Cardiac muscle cell (in vitro differentiated cells and primary cell): ENCODE measurements around a stretch of chr6.

DNA sequence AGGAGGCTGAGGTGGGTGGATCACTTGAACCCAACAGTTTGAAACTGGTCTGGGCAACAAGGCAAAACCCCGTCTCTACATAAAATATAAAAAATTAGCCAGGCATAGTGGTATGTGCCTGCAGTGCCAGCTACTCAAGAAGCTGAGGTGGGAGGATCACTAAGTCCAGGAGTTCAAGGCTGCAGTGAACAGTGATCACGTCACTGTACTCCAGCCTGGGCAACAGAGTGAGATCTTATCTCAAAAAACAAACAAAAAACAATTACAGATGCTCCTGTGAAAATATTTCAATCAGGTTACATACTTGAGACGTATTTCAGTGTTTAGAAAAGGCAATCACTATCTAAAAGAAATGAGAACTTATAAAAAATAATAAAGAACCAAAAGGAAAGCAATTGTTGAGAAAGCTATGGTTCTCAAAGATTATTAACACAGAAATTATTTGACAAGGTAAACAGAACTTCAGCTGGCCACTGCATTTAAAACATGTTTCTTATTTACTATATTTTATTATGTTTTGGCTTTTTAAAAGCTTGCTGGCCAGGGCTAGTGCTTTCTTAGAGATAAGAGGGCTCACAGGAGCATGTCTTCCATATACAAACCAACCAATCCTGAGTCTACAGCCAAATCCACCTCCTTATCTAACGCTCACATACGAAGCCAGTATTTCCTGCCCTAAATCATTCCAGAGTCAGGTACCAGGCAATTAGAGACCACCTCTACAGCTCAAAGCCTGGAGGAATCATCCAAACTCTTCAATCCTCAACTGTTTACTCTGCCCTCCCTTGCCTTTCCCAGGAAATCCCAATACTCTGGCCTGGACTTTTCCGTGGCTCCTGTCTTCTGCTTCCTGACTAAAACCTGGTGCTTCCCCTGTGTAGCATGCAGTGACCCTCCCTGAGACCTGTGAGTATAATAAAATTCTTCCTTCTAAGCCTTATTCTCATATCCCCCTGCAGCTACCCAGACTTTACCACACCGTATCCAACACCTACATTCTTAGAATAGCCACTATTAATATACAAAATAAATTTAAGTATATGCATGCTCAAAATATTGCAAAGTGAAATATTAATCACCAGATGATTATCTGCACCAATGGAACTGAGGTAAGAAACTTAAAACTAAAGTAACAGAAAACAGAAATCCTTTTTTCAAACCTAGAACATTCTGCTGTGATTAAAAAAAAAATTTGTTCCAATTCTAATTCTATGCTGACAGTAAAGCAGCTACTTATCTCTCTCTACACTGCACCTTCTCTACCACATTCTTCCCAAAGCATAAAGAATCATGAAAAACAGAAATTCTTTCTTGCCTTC, 33.3 kb downstream of the RANBP9 start:
- RAMPAGE, long total RNA: no peak
- RRBS: no CpG with 5 or more reads among the region's 7 CpGs

DNA sequence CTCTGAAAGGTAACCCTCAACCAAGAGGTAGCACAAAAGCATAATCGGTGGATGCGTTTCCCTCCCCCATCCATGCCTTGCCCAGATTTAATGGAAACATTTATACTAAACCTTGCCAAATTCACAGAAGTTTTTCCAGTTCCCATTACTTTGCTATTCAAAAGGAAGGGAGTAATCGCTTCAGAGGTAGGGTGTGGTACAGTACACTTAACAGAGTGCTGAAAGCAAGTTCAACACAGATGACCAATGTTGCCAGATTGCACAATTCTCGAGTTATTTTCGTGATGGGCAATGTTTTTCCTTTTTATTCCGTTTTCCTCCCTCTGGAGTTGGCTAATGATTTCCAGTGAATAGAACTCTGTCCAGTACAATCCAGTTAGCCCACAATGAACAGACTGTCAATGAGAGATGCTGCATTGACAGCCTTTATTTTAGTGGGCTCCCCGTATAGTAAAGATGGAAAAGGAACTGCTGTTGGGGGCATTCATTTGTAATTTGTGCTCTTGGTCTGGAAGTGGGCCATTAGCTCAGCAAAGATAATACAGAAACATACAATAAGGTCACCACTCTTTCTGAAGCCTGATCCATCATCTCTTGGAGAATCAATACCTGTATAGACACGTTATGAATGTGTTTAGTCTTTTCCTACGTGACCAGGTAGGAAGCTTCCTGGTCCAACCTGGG, 49.4 kb upstream of the RANBP9 start:
- RAMPAGE, long total RNA: no peak
- RRBS: no CpG with 5 or more reads among the region's 9 CpGs

GRCh38 chr6:13873162-13873583, 51.6 kb upstream of the RNF182 start:
- RAMPAGE, long total RNA: no peak
- RRBS: 50% methylated on average over 4 of the region's 9 CpGs

DNA sequence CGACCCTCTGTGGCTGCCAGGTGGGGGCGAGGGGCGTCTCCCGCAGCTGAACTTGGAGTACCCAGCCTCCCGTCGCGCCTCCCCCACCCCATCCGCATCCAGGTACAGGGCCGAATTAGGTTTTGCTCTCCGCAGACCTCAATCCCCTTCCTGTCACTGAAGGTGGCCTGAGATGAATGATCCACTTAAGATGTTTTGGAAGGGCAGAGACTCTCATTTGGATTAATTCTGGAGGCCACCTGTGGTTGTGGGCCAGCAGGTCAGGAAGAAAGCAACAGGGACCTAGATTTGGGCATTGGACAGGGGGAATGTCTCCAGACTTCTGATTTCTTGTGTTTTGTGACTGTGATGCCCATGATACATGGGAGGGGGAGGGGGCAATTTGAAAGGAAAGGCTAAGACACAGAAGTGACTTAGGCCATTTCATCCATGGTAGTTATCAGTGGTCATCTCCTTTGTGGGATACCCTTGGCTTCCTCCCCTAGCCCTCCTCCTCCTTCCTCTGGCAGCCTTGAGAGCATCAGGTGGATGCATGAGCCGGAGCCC, 644 bp downstream of the CD83 start:
- RAMPAGE, long total RNA: no peak
- RRBS: no CpG with 5 or more reads among the region's 11 CpGs

- RAMPAGE, long total RNA: no peak
- RRBS: no CpG with 5 or more reads among the region's 5 CpGs
These were observed 17.1 kb downstream of the CD83 start for GRCh38 chr6:14134639-14135144.

DNA sequence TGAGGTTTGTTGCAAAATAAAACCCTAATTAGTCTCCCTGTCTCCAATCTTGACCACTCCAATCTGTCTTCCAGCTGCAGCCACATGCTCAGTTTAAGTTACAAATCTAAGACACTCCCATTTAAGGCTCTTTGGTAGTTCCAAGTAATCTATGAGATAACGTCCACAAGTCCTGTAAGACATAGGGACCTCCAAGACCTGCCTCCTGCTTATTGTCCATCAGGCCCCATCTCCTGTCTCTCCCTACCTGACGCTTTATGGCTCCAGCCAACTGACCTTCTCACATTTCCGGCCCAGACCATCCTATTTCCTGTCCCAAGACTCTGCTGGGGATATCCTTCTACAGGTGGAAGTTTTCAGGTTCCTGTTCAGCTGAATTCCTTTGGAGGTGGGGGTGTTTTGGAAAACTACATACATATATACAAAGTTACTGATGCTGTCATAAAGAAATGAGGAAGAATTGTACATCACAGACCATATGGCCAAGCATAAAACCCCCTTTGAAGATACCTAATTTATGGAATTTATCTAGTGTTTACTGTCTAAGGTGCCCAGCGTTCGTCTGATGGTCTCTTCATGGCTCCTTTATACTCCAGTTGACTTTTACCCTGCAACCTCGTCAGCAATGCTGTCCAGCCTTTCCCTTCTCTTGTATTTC, 36.5 kb downstream of the CD83 start:
- RAMPAGE, long total RNA: no peak
- RRBS: no CpG with 5 or more reads among the region's 6 CpGs

GRCh38 chr6:14223008-14223387, 105.4 kb downstream of the CD83 start:
- RAMPAGE, long total RNA: no peak
- RRBS: no CpG with 5 or more reads among the region's 7 CpGs

- RAMPAGE, long total RNA: no peak
- RRBS: no CpG with 5 or more reads among the region's 9 CpGs
These were observed 181.5 kb downstream of the CD83 start for GRCh38 chr6:14299023-14299455.

DNA sequence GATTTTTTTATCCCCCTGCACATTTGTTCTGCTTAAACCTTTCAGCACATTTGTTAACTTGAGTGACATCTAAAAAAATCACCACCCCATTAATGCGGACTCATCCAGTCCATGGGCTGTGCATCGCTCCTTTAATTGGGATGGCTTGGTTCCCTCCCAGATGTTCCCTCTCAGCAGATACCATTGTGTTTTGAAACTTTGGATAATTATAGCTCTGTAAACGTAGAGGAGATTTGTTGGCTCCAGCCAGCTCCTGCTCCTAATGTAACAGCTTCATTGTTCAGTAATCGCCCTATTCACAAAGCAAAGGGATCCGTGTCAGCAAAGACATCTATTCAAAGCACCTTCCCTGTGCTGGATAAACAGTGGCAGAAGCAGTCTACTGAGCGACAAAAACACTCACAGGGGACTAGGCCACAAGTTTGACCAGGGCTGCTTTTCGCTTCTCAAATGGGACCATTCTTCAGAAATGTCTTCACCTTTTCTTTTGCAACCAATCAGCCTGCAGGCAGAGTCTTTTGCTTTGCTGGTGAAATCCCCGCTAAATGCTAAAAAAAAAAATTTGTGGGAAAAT, 323.9 kb downstream of the CD83 start:
- RAMPAGE, long total RNA: no peak
- RRBS: no CpG with 5 or more reads among the region's 8 CpGs

DNA sequence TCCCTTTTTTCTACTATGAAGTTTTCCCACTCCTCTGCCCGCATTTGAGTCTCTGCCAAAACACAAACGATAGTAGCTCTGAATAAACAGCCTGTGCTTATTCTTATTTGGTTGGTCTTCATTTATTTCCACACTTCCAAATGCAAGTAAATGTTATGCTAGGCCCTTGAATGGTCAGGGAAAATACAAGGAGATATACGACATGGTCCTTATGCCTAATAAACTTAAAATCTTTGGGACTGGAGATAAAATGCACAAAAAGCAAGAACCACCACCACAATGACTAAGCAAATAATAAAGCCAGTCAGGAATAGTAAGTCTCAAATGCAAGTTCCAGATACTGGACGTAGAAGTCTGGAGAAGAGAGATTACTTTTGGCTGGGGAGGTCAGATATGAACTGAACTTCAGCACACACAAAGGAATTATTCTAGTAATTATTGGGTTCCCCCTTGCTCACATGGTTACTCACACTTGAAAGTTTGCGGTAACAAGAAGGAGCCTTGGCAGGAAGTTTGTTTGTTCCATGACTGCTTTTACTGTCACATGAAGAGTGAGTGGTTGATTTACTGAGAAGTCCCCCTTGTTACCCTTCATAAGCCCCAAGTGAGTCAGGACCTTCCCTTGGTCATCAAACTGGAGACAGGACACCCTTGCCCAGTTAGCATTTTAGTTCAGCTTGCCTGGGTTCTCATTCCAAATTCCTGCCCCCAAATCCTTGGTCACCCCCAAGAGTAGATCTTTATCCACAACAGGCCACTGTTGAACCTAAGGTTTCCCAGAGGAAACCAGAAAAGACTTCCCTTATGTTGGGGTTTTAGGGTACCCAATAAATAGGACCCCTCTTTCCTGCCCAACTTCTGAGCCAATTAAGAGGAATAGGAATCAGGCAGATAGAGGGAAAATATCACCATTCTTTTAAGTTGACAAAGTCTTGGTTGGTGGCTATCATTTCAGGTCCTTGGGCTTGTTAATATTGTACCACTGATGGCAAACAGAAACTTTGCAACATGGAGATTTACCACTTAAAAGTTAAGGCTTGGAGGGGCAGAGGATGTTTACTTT, 511.1 kb upstream of the JARID2 start:
- RAMPAGE, long total RNA: no peak
- RRBS: no CpG with 5 or more reads among the region's 5 CpGs

DNA sequence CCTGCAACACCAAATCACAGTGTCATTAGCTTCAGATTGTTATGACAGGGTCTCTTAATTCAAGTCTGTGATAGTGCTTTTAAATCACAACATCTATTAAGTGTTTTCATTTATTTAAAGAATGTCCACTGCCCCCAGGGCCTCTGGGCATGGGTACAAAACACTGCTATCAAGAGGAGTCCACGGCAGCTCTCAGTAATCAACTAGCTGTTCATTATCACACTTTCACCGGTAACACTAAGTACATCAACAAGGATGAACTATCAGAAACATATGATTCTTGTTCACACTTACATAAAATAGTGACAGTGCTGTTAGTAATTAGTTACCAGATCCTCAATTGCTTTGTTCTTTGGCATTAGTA, 455.8 kb upstream of the JARID2 start:
- RAMPAGE, long total RNA: no peak
- RRBS: no CpG with 5 or more reads among the region's 2 CpGs

DNA sequence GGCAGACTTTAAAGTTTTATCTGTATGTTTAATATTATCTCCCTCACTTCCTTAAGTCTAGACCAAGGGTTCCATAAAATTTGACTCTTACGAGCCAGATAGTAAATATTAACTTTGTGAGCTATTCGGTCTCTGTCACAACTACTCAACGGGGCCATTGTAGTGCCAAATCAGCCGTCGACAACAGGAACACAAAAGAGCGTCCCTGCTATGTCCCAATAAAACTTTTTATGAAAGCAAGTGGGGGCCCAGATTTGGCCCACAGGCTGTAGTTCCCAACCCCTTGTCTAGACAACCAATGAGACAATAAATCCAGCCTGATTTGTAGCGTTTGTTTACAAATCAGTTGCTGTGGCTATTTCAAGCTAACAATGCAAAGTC, 356.3 kb upstream of the JARID2 start:
- RAMPAGE, long total RNA: no peak
- RRBS: no CpG with 5 or more reads among the region's 7 CpGs

GRCh38 chr6:14890198-14890513, 355.7 kb upstream of the JARID2 start:
- RAMPAGE, long total RNA: no peak
- RRBS: no CpG with 5 or more reads among the region's 7 CpGs

DNA sequence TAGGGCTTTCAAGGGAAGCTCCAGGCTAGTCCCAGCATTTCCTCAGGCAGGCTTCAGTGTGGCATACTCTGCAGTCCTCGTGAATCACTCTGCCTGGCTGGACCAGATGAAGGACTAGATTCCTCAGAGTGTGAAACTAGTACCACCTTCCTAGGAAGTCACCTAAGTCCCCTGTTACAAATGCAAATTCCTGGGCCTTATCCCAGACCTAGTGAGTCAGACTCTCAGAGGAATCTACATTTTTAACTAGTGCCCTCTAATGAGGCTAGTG, 279.7 kb upstream of the JARID2 start:
- RAMPAGE, long total RNA: no peak
- RRBS: no CpG with 5 or more reads among the region's 1 CpG

GRCh38 chr6:15243423-15243929, 2.4 kb upstream of the JARID2 start:
- RAMPAGE, long total RNA: no peak
- RRBS: no CpG with 5 or more reads among the region's 5 CpGs

DNA sequence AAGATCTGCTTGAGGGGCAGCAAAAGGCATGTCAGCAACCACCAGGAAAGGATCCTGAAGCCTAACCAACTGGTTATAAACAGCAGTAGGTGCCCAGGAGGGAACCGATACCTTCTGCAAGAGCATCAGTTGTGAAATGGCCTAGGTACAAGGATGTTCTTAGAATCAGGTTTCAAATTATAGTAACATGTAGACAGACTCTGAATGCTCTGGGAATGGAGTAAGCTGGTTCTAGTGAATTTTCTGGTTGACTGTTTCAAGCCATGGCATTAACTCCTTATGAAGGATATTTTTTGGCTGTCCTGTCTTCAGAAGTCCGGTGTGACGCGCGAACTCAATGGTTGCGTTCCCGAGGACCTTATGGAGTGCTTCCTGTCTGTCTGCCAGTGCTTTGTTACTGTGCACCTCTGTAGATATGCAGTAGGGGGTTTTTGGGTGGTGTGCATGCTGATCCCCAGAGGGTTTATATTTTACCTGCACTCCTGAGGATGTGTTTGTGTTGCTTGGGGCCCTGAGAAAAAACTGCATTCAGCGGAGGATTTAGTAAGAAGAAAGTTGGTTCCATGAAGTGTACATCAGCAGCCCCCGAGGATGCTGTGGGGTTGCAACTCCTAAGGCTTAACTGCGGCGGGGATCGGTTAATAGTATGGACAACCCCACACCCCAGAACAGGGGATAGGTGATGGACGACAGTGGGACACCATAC, 21.6 kb downstream of the JARID2 start:
- RAMPAGE, long total RNA: no peak
- RRBS: no CpG with 5 or more reads among the region's 13 CpGs

DNA sequence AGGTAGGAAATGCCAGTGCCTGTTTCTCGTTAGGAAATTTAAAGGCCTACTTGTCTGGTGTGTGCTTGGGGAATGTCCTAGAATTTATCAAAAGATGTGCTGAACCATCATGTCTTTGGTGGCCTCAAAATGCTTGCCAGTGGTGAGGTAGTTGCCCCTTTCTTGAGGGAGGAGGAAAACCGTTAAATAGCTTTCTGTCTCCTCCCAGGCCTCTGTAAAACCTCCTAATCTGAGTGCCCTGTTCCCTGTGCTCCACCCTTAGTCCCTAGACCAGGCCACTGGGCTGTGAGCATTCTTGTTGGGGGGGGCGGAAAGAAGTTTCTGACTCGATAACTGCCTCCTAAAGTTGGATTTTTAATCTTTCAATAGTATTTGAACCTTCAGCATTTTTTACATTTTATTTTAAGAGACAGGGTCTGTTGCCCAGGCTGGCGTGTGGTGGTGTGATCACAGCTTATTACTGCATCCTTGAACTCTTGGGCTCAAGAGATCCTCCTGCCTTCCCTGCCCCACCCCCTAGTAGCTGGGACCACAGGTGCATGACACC, 23.2 kb downstream of the JARID2 start:
- RAMPAGE, long total RNA: no peak
- RRBS: no CpG with 5 or more reads among the region's 5 CpGs

- RAMPAGE, long total RNA: no peak
- RRBS: no CpG with 5 or more reads among the region's 8 CpGs
These were observed 59.2 kb downstream of the JARID2 start for GRCh38 chr6:15304603-15305843.

GRCh38 chr6:15309483-15310139, 63.7 kb downstream of the JARID2 start:
- RAMPAGE, long total RNA: no peak
- RRBS: no CpG with 5 or more reads among the region's 4 CpGs

DNA sequence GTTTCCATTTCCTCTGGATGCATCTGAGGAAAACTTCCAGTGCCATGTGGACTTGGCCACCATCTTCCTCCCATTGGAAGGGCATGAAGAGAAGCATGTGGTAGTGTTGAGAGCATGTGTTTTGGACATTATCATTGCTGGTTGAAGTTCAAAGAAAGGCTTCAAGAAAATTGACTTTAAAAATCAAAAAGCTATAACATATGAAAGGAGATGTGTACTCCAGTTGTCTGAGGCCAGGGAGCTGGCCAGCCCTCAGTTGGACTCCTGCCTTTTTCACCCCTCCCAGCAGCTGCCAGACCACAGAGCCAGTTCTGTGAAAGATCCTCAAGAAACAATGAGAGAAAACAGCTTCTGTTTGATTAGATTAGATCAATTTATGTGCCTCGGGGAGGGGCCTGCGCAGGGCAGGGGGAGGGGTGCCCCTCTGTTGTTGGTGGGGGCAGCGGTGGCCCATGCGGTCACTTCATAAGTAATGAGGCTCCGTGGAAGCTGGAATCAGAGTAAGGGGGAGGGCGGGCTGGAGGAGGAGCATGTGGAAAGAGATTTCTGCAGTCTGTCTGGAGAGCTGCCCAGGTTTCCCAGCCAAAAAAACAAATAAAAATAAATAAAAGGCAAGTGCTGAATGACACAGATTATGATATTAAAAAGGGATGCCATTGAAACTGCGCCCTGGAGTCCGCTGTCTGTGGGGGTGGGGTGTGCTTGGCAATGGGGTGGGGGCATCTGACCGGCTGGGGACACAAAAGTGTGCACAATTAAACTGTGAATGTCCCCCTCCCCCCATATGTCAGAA, 154.1 kb downstream of the JARID2 start:
- RAMPAGE, long total RNA: no peak
- RRBS: no CpG with 5 or more reads among the region's 9 CpGs